ENCODE data around the gene STAB1.

GRCh38 chr3:52209962-52211029 is 12.3 kb downstream of the ALAS1 start:
- PRO-cap = no peak
- RAMPAGE, long total RNA, 2 experiments = no peak in any of the 2 experiments

DNA sequence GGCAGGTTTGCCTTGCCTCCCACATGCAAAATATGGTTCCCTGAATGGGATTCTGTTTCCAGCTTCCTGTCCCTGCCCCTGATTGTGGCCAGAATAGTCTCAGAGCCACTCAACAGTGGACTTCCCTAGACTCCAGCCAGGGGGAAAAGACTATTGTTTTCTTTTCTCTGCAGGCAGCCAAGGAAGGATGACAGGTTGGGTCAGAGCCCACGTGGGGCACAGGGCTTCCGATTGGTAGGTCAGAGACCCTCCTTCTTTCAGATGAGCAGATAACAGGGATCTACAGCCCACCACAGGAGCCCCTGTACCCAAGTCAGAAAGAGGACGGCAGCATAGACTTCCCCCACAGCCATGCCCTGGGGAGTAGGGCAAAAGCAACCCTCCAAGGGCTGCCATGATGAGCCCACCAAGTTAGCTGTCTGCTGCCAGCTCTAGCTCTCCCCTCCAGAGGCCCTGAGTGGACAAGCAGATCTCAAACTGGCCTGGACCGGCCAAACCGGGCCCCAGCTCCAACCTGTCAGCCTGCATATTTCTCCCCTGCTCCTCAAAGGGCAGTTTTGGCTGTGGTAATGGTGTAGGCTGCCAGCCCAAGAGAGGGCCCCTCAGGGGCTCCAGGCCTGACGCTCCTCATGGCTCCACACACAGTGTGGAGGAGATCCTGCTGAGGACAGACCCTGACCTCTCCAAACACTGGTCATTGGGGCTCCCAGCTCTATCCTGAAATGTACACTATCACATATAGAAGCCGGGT is 6.3 kb downstream of the TLR9 start:
- PRO-cap = no peak
- RAMPAGE, long total RNA, 2 experiments = no peak in any of the 2 experiments

DNA sequence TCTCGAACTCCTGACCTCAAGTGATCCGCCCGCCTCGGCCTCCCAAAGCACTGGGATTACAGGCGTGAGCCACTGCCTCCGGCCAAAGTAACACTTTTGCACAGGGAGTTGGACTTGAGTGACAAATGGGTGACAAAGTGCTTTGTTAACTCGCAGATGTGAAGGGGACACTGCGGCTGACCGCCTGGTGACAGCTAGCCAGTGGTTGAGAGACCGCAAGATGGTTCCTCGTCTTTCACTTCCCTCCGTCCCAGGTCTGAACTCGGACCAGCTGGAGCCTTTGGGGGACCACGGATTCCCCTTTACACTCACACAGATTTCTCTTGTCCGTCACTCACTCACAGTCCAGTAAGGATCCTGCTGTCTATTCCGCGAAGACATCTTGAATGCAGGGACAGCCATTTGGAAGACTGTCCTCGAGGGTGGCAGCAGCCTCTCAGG is 754 bp upstream of the PPM1M start:
- PRO-cap = no peak
- RAMPAGE, long total RNA, 2 experiments = no peak in any of the 2 experiments

- PRO-cap = no peak
- RAMPAGE, long total RNA, 2 experiments = no peak in any of the 2 experiments
Observed at GRCh38 chr3:52290172-52290741, 2.6 kb downstream of the GLYCTK start.

DNA sequence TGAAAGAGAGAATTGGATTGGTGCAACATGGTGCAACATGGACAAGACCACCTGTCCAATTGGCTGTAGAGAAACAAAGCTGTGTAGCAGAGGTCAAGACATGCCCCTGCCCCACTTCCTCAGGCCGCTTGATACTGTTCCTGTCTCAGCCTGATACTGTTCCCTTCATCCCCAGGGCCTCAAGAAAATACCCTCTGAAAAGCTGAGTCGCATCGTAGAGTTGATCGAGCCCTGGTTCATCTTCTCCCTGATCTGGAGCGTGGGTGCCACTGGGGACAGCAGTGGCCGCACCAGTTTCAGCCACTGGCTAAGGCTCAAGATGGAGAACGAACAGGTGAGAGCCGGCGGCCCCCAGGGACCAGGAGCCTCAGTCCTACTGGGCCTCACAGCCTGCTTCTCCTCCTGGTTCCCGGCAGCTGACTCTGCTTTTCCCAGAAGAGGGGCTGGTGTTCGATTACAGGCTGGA is 39.5 kb downstream of the BAP1 start:
- PRO-cap = no peak
- RAMPAGE, long total RNA, 2 experiments = no peak in any of the 2 experiments

- PRO-cap = no peak
- RAMPAGE, long total RNA, 2 experiments = no peak in any of the 2 experiments
Observed at GRCh38 chr3:52403639-52404182, 6.1 kb downstream of the BAP1 start.

GRCh38 chr3:52468052-52468741 is 12.8 kb downstream of the NISCH start:
- PRO-cap = bidirectional peak, plus-strand start at chr3:52468610, minus-strand start at chr3:52468434
- RAMPAGE, long total RNA, 2 experiments = no peak in any of the 2 experiments

DNA sequence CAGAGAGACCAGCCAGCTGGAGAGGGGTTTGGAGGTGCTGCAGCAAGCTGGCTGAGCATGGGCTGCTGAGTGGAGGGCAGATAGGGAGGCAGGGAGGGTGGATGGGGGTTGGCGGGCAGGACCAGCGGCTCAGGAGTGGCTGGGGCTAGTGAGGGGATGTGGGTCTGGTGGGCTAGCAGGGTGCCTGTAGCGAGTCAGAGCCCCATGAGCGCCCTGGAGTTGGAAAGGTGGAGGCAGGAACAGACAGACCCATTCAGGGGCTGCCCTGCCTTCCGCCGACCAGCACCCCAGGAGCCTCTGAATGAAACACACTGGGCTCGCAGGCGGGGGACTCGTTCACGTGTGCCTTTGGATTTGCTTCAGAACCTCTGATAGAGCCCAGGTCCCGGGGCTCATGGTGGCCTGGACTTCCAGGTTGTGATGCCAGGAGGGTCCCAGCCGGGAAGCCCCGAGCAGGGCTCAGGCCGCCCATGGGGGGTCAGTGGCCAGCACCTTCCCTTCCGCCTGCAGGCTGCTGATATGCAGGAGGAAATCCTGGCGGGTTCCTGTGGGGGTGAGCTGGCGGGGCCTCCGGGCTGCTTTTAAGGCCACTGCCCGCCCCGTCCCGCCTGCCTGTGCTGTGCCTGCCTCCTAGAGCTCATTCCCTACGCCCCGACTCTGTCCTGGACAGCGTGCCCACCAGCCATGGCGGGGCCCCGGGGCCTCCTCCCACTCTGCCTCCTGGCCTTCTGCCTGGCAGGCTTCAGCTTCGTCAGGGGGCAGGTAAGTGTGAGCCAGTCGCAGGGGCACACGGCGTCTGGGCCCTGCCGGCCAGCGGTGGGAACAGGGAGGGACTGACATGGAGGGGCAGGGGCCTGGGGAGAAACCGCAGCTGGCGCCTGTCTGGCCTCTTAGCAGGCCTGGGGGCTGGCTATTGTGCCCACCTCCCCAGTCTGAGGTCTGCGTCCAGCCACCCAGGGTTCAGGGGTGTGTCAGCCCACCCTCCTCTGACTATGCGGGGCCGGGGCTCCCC is at the start of gene STAB1:
STAB1 (plus strand) TSS at position 609 of the 1,012 bp plus-strand sequence.
- PRO-cap = no peak
- RAMPAGE, long total RNA, 2 experiments = start-site peak on the plus strand in 2 of 2 experiments, centred at positions 635 to 662 of the sequence, 23 to 48 reads per replicate

GRCh38 chr3:52679258-52680288 is 6.3 kb upstream of the GNL3 start:
- PRO-cap = no peak
- RAMPAGE, long total RNA, 2 experiments = no peak in any of the 2 experiments

DNA sequence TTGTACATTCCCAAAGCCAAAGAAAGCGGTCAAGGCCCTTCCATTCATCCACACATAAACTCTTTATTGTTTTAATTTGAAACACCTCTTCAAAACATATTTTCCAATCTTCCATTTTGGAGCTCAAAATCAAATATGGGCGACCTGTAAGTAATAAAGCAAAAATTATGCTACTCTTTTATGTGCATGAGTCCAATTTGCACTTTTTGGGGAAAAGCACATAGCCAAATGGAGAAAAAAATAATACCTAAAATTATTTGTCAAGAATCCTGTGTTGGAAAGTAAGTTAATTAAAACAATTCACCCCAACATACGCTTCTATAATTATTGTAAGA is 1.1 kb upstream of the GNL3 start:
- PRO-cap = no peak
- RAMPAGE, long total RNA, 2 experiments = no peak in any of the 2 experiments

GRCh38 chr3:52786071-52786791 is 8.4 kb upstream of the ITIH3 start:
- PRO-cap = no peak
- RAMPAGE, long total RNA, 2 experiments = no peak in any of the 2 experiments

DNA sequence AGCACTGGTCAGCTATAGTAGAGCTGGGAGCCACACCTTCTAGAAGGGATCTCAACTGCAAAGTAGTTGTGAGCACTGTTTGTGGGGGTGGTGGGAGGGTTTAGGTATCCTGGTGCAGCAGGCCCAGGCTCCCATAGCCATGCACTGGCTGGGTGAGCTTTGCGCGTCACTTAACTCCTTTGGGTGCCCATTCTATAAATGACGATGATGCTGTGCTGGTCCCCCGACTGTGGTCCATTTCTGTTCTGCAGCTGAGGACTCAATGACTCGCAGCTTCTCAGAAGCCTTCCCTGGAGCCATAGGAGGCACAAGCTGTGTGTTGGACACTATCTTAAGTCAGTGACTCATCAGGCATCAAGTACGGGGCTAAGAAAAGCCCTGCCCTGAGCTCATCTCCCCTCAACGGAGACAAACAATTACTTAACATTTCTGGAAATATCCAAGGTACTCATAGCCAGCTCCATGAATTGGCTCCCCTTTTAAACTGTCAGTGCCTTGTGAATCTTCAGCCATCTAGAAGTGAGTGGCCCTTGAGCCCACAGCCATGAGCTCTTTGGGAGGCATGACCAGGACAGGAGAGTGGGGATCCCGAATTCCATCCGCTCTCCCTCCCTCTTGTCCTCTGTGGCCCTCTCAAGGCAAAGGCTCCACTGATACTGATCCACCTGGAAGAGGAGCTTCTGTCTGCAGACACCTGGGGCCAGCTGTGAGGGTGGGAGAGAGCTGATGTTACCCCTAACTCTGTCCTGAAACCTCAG is 13.9 kb upstream of the MUSTN1 start:
- PRO-cap = no peak
- RAMPAGE, long total RNA, 2 experiments = no peak in any of the 2 experiments

DNA sequence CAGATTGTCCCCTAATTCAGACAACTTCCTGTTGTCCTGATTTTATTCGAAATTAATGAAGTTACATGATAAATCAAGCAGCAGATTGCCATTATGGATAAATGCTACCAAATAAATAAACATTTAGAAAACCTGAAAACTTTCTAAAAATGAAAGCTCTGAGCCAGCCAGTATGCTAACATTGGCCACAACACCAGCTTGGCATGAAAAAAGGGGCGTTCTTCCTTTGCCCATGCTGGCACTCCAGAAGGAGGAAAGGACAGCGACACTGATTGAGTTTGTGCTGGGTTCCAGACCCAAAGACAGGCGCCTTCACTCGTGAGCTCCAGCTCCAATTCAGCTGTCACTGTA is 5.1 kb downstream of the STIMATE start:
- PRO-cap = no peak
- RAMPAGE, long total RNA, 2 experiments = no peak in any of the 2 experiments

DNA sequence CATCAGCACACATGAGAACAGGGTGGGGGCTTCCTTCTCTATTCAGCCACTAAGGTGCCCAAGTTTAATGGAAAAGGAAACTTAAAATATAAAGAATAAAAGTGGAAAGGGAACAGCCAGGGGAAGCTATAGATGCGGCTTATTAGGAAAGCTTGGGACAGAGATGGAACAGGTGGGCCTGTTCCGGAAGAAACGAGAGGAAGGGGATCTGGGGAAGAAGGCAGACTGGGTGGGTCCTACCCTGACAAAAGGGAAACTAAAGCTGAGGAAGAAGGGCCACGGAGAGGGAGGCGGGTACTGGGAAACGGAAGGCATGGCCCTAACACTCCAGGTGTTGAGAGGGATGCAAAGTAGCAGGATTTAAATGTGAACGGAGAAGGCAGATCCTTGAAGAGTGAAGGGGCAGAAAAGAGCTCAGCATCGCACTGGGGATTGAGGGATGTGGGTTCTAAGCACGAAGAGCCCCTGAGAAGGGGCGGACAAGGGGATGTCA is 825 bp downstream of the STIMATE start:
- PRO-cap = no peak
- RAMPAGE, long total RNA, 2 experiments = no peak in any of the 2 experiments

DNA sequence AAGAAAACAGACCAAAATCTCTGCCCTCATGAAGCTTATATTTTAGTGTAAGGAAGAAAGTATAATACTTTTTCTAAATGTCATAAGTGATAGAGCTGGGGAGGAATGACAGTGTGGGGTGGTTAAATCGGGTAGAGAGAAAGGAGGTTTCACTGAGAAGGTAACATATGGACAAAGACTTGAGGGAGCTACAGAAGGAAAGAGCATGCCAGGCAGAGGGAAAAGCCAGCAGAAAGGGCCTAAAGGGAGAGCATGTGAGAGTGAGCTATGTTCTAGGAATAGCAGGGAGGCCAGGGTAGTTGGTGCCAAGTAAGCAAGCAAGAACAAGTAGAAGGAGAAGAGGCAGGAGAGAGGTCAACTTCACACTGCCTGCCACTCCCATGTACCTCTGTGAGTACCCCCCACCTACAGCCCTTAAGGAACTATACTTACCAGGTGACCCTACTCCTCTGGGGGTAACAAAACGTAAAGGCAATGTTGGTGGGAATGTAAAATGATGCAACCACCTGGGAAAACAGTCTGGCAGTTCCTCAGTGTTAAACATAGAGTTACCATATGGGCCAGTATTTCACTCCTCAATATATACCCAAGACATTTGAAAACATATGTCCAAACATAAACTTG is 67.7 kb downstream of the SFMBT1 start:
- PRO-cap = no peak
- RAMPAGE, long total RNA, 2 experiments = no peak in any of the 2 experiments

DNA sequence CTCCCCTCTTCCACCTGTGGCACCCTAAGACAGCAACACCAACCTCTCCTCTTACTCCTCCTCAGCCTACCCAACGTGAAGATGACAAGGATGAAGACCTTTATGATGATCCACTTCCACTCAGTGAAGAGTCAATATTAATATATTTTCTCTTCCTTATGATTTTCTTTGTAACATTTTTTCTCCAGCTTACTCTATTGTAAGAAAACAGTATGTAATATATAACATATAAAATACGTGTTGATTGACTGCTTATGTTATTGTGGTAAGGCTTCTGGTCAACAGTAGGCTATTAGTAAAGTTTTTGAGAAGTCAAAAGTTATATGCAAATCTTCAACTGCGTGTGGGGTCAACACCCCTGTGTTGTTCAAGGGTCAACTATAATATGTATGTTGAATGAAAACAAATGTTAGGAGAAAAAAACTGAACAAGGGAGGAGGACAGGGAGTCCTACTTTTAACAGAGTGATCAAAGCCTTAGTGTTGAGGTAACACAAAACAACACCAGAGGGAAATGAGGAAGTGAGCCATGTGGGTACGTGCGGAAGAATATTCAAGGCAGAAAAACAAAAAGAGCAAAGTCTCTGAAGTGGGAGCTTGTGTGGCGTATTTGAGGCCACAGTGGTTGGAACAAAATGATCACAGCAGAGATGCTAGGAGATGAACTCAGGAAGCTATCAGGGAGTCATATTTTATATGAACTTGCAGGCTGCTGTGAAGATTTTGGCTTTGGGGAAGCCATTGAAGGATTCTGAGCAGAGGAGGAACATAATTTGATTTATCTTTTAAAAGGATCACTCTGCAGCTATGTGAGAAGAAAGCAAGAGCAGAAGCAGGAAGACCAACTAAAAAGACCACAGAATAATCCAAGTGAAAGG is 62.5 kb downstream of the SFMBT1 start:
- PRO-cap = no peak
- RAMPAGE, long total RNA, 2 experiments = no peak in any of the 2 experiments

- PRO-cap = no peak
- RAMPAGE, long total RNA, 2 experiments = no peak in any of the 2 experiments
Observed at GRCh38 chr3:53072574-53073779, 27.1 kb upstream of the SFMBT1 start.

- PRO-cap = no peak
- RAMPAGE, long total RNA, 2 experiments = no peak in any of the 2 experiments
Observed at GRCh38 chr3:53132279-53132825, 2.1 kb upstream of the RFT1 start.

DNA sequence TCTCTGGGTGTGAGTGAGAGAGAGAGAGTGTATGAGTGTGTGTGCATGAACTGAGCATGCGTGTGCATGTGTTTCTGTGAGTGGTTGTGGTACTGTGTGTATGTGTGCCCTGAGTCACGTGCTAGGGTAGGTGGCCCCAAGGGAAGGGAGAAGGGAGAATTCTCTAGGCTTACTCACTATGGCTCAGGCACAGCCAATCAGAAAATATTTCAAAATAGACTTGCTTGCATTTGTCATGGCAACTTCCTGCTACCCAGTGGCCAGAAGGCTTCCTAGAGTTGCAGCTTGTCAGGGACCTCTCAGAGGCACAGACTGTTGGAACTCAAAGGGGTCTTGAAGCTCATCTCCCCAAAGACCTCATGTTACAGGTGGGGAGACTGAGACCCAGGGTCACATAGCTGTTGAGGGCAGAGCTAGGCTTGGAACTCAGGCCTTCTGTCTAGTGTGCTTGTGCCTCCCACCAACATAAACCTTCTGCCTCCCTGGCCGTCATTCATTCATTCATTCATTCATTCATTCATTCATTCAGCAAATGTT is 10.7 kb upstream of the RFT1 start:
- PRO-cap = no peak
- RAMPAGE, long total RNA, 2 experiments = no peak in any of the 2 experiments

GRCh38 chr3:53168958-53169778 is 8.2 kb downstream of the PRKCD start:
- PRO-cap = no peak
- RAMPAGE, long total RNA, 2 experiments = no peak in any of the 2 experiments

Measured in prostate gland (tissue), 2 donors.